Ileum (tissue), 1 donor: ENCODE measurements around a stretch of chr19.

GRCh38 chr19:5690398-5691194 is 501 bp downstream of the RPL36 start:
- PRO-cap, result no peak

GRCh38 chr19:5799062-5799656 is 5.7 kb upstream of the NRTN start:
- PRO-cap, result no peak

- PRO-cap, result no peak
These were observed 9.2 kb downstream of the RANBP3 start for GRCh38 chr19:5968375-5969441.

DNA sequence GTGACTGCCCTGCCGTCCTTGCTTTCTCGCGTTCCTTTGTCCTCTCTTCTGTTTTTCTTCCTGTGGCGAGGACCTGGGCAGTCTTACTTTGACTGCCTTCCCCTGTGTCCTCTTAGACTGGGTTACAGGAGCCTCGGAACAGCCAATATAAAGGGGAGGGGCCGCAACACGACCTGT is 53.7 kb downstream of the RFX2 start:
- PRO-cap, result unidirectional peak, minus-strand start at position 114 of the sequence

DNA sequence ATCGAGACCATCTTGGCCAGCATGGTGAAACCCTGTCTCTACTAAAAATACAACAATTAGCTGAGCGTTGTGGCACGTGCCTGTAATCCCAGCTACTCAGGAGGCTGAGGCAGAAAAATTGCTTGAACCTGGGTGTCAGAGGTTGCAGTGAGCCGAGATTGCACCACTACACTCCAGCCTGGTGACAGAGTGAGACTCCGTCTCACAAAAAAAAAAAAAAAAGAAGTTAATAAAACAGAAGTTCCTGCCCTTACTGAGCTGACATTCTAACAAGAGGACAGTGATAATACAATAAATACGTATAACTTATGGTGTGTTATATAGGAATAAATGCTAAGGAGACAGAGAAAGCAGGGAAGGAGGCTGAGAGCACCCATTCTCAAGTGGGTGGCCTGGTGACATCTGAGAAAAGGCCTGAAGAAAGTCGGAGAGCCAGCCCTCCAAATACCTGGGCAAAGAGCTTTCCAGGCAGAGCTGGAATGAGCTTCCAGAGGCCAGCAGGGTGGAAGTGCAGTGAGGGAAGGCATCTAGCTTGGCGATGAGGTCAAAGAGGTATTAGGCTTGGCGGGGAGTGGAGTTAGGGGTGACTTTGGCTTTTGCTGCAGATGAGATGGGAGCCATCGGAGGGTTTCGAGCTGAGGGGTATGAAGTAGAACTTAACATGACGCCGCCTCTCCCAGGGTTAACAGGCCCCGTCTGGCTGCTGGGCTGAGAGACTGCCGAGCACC is 5.2 kb downstream of the RFX2 start:
- PRO-cap, result no peak

DNA sequence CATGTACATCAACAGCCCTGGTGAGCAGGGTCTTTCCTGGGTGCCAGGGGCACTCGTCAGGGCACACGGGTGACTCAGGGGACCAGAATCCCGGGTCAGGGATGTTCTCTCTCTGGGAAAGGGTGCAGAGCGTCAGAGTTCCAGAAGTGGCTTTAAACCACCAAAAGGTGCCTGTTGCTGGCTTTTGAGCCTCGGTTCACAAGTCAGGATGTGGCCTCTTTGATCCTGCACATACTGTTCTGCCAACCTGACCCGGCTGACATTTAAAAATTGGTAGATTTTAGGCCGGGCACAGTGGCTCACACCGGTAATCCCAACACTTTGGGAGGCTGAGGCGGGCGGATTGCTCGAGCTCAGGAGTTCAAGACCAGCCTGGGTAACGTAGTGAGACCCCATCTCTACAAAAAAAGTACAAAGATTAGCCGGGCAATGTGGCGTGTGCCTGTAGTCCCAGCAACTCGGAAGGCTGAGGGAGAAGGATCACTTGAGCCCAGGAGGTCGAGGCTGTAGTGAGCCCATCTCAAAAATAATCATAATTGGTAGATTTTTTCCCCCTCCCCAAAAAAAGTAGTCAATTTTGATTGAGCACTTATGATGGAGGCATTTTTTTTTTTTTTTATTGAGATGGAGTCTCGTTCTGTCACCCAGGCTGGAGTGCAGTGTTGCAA is 1.3 kb downstream of the CLPP start:
- PRO-cap, result no peak

DNA sequence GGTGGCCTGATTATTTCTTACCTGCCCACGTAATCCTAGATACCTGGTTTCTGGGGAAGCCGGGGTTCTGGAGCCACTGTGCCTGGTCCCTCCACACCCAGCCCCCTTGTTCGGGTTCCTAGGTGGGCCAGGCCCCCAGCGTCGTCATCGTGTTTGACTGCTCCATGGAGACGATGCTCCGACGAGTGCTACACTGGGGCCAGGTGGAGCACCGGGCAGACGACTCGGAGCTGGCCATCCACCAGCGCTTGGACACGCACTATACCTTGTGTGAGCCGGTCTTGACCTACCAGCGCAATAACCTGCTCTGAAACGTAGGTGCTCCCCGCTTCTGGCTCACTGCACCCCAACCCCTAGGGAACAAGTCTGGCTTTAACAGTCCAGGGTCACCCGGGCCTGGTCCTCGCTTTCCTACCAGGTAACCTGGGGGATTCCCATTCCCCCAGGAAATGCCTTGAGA is 13.0 kb downstream of the KHSRP start:
- PRO-cap, result no peak

DNA sequence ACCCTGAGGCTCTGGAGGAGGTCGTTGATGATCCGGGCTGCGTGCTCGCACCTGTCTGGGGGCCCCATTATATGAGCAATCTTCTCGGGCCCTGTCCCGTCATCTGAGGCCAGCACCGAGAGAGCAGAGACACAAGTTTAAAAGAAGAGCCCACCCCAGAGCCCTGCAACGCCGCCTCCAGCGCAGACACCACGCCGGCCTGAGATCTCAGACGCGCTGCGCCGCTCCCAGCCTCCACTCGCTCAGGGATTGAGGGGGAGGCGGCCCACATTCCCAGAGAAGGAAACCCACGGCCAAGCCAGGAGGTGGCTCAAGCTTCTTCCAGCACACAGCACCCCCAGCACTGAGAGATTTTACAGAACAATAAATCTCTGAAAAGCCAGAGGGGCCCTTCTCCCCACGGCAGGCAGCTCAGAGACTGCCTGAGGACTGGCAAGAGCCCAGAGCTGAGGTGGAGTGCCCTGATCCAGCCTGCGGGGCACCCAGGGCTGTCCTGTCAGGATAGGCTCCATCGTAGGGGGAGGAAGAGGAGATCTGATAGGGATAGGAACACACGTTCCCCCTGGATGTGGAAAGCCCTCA is 7.5 kb downstream of the KHSRP start:
- PRO-cap, result no peak

DNA sequence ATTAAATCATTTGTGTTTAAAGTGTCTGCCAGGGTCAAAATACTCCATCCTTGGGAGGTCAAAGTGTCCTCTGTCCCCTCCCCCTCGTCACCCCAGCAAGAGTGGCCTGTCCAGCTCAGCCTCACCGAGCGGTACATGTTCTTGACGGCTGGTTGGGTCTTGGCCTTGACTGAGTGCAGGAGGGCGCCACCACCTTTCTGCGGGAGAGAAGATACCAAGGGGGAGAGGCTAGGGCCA is 6.0 kb downstream of the CRB3 start:
- PRO-cap, result no peak

- PRO-cap, result no peak
These were observed 3.2 kb upstream of the TUBB4A start for GRCh38 chr19:6505334-6505689.

- PRO-cap, result no peak
These were observed 8.8 kb upstream of the TNFSF9 start for GRCh38 chr19:6521807-6522730.

GRCh38 chr19:6576920-6578179 is 13.6 kb downstream of the CD70 start:
- PRO-cap, result no peak

GRCh38 chr19:6690379-6690891 is 20.5 kb upstream of the TNFSF14 start:
- PRO-cap, result no peak

DNA sequence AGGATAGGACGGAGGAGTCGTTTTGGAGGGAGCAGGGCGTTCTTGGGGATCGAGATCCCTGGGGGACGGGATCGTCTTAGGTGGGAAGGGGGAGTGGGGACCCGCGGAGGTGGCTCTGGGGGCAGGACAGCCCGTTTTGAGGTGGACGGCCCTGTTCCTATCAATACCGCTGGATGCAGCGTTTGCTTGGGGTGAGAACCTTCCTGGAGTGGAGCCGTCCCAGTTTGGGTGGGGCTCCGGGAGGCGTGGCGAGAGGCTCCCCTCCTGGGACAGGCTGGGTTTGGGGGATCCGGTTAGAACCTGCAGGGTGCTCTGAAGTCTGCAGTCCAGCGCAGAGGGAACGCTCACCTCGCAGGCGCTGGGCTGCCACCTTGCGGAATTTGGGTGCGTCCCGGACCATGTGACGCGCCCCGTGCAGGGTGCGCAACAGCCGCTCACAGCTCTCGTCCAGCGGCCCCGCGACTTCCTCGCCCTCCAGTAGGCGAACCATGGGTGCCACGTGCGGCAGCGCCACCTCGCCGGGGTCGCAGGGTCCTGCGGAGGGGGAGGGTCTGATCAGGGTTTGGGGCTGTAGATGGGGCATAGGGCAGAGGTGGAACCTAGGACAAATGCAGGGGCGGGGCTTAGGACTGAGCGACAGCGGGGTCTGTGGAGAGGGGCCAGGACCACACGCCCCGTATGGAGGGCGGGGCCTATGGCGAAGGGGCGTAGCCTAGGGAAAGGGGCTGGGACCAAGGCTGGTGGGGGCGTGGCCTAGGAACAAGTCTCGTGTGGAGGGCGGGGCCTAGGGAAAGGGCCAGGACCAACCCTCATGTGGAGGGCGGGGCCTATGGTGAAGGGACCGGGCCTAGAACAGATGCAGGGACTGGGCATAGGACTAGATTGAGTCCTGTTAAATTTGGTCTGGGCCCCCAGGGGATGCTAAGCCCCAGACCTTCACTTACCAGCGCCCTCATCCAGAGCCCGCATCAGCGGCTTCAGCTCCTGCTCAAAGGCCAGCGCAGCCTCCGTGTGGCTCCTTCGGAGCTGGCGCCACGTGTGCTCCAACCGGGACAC is 13.8 kb downstream of the SH2D3A start:
- PRO-cap, result bidirectional peak, plus-strand start at position 324 of the sequence, minus-strand start at position 342 of the sequence

GRCh38 chr19:6766451-6766869 is 775 bp downstream of the SH2D3A start:
- PRO-cap, result unidirectional peak, plus-strand start at chr19:6766596

DNA sequence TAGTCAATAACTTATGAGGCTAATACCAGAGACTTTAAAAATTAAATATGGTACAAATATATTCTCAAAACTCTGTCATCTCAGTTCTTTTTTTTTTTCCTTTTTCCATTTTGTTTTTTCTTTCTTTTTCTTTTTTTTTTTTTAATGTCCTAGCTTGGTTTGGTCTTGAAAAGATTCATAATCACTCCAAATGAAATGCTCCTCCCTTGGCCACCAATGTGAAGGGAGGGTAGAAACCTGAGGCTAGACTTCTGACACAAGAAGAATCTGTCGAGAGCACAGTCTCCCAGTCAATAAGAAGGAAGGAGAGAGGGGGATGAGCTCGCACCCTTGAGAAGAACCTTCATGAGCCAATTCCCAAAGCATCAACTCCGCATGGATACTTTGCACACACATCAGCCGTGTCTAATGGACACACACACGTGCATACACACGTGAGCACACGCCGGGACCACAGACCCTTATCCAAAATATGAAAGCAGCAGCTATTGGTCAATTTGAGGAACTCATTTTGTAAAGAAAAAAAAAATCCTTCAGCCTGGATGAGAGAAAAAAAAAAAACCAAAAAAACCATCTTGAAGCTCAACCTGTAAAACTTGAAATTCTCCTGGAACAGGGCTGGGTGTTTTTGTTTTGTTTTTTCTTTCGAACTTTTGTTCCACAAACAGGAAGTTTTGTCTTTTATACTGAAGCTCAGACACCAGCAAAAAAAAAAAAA is 46.7 kb downstream of the ZNF557 start:
- PRO-cap, result no peak

DNA sequence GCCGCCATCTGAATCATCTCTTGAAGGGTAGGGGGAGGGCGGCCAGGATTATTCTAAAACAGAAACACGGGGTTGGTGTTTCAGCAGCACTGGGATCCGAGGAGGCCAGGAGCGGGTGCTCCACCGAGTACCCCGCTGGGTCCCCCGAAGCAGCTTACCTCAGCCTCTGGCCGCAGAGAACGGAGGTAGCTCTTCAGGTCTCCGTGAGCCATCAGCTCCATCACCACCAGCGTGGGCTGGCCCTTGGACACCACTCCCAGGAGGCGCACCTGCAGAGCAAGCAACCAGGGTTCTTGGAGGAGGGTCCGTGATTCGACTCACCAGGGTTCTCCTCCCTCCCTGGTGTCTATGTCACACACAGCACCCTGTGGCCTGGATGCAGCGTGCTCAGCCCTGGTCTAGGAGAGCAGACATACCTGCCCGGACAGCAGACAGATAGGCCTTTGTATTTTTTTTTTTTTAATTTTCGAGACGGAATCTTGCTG is 53.3 kb downstream of the ZNF557 start:
- PRO-cap, result no peak

DNA sequence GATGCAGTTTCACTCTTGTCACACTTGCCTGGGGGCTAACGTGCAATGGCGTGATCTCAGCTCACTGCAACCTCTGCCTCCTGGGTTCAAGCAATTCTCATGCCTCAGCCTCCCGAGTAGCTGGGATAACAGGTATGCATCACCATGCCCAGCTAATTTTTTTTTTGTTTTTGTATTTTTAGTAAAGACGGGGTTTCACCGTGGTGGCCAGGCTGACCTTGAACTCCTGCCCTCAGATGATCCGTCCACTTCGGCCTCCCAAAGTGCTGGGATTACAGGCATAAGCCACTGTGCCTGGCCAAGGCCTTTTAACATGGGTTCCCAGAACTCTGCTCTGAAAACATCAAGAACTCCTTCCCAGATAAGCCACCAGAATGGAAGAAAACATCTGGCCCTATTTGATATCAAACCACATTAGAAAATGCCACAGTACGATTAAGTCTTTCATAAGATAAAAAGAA is 112.1 kb downstream of the ZNF557 start:
- PRO-cap, result no peak

DNA sequence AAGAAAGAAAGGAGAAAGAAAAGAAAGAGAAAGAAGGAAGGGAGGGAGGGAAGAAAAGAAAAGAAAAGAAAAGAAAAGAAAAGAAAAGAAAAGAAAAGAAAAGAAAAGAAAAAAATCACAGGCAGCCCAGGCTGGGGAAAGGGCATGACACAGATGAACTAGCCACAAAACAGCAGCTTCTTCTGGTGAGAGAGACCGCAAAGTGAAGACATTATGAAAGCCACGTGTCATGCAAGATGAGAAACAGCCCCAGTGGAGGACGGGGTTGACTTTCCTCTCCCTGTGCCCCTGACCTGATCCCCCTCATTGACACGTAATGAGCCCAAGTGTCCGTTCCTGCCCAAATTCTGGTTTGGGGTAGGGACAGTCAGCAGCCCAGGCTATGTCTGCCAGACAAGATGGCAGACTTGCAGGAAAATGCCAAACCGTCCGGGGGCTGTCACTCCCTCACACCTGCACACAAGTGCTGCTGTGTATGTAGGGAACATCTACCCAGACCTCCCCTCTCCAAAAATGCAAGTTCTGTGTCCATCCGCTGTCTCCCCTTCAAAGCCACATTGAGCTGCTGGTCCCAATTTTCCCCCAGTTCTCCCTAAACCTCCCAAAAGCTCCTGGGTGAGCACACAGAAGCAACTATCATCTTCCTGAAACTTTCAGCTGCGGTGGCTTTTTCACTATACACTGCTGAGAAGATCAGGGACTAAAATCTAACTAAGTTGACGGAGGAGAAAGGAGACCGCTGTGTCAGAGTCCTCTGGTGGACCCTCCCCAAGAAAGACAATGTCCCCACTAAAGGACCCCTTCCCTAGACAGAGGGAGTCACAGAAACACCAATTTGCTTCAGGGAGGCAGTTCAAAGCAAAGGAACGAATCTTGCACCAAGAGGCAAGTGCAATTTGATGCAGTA is 101.8 kb downstream of the INSR start:
- PRO-cap, result no peak

- PRO-cap, result no peak
These were observed 43.2 kb downstream of the INSR start for GRCh38 chr19:7250972-7251460.